ENCODE measurements around a stretch of chr11.

DNA sequence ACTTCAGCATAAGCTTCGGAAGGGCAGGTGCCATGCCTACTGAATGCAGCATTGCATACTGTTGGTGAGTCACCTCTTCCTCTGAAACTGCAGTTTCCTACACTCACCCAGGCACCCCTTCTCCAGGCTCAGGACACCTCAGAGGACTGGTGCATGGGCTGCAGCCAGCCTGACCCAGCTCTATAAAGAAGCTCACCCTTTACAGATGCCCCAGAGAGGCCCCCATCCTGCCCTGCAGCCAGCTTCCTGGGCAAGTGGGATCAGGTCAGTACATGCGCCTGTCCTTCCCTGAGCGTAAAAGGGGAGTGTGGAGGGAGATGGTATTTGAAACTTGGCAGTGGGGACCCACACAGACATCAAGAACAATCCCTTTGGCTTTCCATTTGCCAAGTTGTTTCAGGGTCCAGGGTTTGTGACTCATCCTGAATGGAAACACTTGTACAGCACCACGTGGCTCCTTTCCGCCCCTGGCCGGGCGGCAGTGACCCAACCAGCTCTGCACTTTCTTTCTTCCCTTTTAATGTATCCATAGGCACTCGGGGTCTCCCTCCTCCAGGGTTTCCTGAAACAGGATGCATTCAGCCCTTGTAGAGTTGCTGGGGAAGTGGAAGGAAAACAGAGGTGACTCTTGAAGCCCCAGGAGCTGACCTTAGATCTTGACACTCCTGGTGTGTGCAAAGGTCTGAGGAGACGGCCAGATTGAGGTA, 190.1 kb downstream of the SNX19 start:
- PRO-cap, result no peak

- PRO-cap, result no peak
These were observed 25.0 kb downstream of the SNX19 start for GRCh38 chr11:130891149-130891768.

GRCh38 chr11:130892932-130893364, 23.3 kb downstream of the SNX19 start:
- PRO-cap, result no peak

DNA sequence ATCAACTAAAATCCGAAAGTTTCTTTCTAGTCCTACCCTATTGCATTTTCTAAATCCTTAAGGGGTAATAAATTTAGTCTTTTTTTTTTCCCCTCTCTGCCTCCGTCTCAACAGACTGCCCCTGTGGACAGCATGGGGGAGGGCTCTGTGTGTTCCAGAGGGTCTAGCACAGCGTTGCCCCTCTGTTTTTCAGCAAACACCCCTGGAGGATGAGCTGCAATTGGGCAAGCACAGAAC, 79.9 kb upstream of the NTM start:
- PRO-cap, result unidirectional peak, plus-strand start at position 153 of the sequence

DNA sequence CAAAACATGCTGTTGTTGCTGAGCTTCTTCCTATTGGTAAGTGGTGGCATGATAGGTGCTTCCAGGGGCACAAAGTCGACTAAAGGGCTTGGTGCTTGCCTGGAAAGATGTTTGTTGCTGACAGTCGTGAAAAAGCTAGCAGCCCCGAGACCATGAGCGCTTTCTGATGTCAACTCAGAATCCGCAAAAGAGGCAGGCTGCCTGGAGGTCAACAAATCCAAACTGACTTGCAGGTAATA, 53.0 kb downstream of the NTM start:
- PRO-cap, result no peak

- PRO-cap, result no peak
These were observed 303.6 kb downstream of the NTM start for GRCh38 chr11:131673985-131674537.

DNA sequence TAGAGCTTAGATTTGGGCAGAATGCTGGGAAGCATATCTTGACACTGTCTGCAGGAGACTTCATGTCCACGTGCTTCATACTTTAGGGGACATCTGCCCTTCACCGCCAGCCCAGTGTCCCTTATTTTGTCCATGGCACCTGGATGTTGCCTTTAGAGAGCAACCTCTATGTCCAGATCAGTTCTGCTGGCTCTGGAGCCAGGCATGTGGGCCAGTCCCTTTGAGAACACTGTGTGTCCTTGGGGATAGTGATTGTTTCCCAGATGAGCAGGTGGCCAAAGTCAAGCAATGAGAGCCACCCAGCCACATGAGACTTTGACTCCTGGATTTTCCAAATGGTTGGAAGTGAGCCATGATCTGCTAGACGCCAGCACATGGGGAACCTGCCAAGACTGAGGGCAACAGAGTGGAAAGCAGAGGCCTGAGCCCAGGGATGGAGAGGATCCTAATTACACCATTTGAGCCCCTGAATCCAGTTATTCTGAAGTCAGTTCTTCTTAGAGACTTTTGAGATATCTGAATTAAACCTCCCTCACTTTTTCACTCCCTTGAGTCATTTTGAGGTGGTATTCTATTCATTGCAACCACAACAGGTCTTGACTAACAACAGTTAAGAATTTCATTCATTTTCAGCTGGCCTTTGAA, 479.7 kb downstream of the OPCML start:
- PRO-cap, result no peak

GRCh38 chr11:133063837-133065049, 468.1 kb downstream of the OPCML start:
- PRO-cap, result unidirectional peak, minus-strand start at chr11:133064573

GRCh38 chr11:133946287-133947410, 10.1 kb downstream of the IGSF9B start:
- PRO-cap, result no peak

DNA sequence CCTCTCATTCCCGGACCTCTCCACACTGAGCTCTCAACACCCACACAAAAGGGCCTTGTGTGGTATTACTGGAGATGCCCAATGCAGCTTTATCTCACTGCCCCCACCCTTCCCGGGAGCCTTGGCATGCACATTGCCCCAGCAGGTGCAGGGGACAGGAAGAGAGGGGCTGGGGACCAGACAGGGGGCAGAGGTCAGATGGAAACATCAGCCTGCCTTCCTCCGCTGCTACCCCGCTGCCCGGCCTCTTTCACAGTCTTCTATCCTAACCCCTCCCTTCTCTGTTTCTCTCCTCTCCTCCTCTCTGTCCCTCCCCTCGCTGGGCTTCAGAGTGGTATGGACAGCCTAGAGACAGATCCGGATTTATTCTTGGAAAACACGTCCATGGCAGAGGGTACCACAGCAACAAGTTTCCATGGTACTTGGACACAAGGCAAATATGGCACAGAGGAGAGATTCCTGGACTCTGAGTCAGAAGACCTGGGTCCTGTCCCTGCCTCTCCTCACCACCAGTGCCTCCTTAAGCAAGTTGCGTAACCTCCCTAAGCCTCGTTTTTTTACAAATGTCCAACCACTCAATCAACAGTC, 8.3 kb upstream of the IGSF9B start:
- PRO-cap, result no peak

DNA sequence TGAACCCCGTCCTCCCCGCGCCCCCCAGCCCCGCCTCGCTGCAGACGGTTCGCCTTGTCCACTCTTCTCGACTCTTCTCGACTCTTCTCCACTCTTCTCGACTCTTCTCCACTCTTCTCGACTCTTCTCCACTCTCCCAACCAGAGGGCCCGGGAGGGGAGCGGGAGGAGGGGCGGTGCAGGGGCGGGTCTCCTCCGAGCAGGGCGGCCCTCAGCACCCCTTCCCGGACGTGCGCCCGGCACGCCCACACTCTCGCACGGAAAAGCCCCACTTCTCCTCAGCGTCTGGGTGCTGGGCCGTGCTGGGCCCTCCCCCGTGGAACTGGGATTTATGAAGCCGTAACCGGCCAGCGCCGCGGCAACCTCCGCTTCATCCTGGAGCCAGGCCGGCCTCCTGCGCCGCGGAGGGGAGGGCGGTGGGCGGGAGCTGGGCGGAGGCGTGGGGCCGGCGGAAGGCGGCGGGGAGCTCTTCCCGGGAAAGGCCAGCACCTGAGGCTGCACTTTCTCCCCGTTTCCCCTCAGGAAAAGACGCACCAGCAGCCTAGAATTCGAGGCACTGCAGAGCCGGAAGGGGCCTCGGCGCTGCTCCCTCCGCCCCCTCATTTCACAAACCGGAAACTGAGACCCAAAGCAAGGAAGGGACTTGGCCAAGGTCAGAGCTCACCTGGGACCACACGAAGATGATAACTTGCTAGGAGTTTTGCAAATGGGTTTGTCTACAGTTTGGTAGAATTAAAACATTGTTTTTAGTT, 31.7 kb upstream of the JAM3 start:
- PRO-cap, result bidirectional peak, plus-strand start at position 249 of the sequence, minus-strand start at position 248 of the sequence; bidirectional peak, plus-strand start at position 433 of the sequence, minus-strand start at position 395 of the sequence

- PRO-cap, result no peak
These were observed 30.1 kb upstream of the JAM3 start for GRCh38 chr11:134038734-134039183.

GRCh38 chr11:134039184-134039693, 29.6 kb upstream of the JAM3 start:
- PRO-cap, result no peak

DNA sequence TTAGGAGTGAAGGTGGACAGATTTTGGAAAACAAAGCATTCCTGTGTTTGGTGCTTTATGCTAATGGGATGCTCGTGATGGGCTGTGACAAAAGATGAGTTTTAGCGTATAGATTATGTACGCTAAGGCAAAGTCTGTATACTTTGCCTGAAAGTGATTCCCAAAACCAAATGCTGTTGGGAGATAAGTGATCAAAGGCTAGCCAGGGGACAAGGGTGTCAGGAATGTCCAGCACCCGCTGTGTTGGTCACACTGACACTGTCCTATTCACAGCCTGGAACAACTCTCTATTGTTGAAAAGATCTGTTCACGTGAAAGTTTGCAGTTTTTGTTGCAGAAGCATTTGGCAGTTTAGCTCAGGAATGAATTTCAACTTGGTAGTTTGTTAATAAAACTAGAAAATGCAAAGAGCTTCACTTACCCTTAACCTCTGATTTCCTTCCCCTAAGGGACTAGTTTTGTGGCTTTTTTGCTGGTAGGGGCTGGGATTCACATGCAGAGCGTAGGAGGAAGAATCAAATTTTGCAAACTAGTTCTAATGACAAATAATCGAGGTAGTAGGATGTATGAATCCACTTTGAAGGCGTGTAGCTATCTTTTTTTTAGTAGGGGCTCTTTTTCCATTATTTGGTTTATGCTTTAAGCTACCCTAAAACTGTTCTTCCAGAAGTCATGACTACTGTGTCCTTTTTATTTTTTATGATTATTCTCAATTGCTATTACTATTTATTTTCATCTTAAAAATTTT, 1.7 kb downstream of the JAM3 start:
- PRO-cap, result no peak

- PRO-cap, result no peak
These were observed 57.4 kb downstream of the JAM3 start for GRCh38 chr11:134126215-134126798.

- PRO-cap, result no peak
These were observed 73.7 kb downstream of the JAM3 start for GRCh38 chr11:134142551-134142925.

GRCh38 chr11:134407259-134408022, 4.6 kb downstream of the B3GAT1 start:
- PRO-cap, result no peak